Colon Carcinoma Metastatic in the Brain (tissue), 2 donors: Measurements from ENCODE around the genes DNAH7 and SF3B1.

GRCh38 chr2:191436812-191437081, 191.5 kb downstream of the MYO1B start:
- PRO-cap, 2 experiments, result no peak in any of the 2 experiments

DNA sequence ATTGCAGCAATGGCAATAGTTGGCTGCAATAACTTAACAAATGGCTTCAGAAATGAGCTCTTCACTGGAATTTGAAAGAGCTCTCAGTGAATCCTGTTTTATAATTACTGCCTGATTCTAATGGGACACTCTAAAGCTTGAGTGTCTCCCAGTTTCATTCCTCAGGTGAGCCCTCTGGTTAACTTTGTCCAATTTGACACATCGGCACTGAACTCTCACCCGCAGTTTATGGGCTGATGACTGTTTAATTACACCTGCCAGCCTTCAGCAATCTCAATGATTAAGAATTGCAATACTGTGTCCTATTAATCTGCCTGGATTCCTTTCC, 110.8 kb upstream of the NABP1 start:
- PRO-cap, 2 experiments, result peak in 1 of 2 experiments; most common minus-strand start position 163 of the sequence (in 1)

- PRO-cap, 2 experiments, result no peak in any of the 2 experiments
Measured at GRCh38 chr2:191638461-191638824, 39.5 kb upstream of the NABP1 start.

- PRO-cap, 2 experiments, result no peak in any of the 2 experiments
Measured at GRCh38 chr2:195487013-195487450, 170.0 kb upstream of the SLC39A10 start.

DNA sequence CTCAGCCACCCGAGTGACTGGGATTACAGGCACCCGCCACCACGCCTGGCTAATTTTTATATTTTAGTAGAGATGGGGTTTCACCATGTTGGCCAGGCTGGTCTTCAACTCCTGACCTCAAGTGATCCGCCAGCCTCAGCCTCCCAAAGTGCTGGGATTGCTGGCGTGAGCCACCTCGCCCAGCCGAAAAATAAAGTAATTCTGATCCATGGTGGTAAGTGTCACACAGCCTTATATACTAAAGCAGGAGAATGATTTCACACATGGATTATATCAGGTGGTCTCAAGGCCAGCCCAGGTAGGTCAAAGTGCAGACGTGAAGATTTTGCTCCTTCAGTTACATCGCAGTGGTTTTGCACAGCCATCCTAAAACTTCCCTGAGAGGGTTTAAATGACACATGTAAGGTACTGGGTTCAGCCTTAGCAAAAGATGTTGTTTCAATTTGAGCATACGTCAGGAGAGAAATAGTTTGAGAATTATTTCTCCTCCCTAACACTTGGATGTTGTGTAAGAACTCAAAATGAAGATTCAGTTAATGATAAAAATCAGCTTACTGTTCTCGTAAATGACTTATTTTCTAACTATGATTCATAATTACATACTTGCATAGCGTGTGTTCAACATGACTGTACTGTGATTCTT, 93.1 kb upstream of the SLC39A10 start:
- PRO-cap, 2 experiments, result no peak in any of the 2 experiments

DNA sequence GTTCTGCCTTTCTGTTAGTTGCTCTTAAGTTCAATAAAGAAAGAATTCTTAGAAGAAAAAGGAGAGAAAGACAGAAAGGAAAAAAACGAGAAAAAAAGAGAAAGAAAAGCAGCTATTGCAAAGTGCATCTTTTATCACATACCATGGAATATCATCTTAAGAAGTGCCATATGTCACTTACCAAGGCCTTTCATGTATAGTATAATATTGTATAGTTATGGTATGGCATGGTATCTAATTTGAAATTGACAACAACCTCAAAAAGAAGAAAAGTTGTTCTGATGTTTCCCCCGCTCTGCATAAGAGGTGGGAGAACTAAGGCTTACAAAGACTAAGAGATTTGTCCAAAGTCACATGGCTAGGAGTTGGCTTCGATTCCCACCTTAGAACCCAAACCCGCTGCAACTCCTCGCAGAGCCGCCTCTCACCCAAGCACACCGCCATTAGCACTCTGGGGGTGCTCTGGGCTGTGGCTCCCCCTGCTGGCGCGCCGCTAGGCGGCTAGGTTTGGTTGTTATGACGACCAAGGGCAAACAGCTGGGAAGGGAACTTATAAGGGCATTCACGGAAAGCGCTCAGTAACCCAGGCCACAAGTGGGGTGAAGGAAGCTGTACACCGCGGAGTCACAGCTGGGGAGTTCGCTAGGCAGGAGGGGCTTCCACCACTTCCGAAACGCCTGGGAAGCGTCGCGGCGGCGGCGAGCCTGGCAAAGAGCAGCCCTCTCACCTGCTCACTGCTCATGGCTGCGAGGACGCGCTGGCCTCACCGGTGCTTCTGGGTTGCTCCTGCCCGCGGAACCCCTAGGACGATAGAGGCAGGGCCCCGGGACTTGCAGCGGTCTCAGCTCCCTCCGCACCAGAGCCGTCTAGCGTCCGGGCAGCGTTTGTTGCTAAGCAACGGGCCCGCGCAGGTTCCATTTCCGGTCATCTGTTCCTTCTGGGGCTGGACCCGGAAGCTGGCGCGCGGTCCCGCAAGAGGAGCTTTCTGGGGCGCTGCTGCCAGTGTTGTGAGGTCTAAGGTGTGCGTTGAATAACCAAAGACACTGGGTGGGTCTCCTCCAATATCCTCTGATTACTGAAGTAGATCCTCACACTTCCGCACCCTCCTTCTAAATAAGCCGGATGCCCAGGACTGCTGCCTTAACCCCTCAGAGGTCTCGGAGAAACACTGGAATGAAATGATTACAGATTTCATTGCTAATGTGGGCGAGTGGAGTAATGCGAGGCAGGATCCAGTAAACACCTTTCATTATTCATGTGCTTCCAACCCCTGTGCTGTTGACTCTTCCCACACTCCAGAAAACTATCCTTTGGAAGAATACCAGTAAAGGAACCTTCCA, at the start of gene DNAH7:
Gene DNAH7, minus strand, starts transcription at position 868 of the 1,340 bp plus-strand sequence.
- PRO-cap, 2 experiments, result peak in 2 of 2 experiments; most common plus-strand start position 974 of the sequence (in 2); most common minus-strand start position 868 of the sequence (in 2)

- PRO-cap, 2 experiments, result no peak in any of the 2 experiments
Measured at GRCh38 chr2:196133902-196134236, 37.5 kb downstream of the STK17B start.

DNA sequence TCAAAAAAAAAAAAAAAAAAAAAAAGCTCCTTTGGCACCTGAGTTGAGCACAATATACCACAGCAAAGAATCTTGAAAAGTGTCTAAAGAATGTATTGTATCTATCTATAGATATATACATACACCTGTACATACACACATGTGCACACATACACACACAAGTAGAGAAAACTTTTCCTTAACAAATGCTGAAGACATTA, 35.7 kb downstream of the STK17B start:
- PRO-cap, 2 experiments, result no peak in any of the 2 experiments

DNA sequence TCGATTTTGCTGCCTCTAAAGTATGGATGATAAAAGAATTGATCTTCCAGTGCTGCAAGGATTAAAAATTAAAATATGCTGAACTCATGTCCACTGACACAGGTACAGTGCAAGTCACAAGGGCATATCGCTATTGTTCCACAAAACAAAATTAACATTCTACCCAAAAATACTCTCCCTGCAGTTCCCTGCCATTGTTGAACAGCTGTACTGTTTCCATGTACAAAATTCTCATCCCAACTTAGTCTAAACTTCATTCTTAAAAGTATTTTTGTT, 5.8 kb downstream of the STK17B start:
- PRO-cap, 2 experiments, result no peak in any of the 2 experiments

GRCh38 chr2:196172495-196172948, 1.1 kb upstream of the STK17B start:
- PRO-cap, 2 experiments, result no peak in any of the 2 experiments

DNA sequence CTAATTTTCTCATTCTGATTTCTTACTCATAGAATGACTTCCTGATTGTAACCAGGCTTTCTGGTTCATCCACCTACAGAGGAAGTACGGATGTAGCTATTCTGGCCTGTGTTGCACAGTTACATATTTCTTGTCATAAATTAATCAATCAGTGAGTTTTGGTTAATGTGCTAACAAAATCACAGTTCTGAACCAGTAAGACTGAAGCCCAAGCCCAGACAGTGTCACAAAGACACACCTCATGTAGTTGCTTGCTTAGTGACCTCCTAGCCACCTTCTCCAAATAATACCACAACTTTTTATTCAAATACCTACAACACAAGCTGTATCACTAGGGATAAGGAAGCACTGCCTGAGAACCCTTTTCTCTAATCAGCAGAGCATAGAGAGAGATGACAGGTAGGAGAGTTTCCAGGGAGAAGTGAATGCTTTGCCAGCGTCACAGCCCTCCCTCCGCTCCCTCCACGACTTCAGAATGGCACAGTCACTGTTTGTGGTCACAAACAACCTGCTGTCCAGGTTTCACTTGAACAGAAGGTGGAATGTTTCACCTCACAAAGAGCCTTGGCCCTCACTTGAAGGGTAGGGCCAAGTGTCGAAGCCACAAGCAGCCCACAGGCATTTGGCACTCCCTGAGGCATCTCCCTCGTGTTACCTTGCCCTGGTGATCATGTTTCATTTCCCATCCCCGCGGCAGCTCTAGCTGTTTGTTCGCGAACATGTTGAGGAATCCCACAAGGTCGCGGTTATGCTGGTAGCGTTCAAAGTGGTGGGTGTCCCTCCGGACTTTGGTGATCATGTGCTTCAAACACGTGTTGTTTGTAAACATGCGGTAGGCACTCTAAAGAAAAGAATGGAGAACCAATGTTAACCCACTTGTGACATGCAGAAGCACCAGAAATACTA, 120.8 kb upstream of the STK17B start:
- PRO-cap, 2 experiments, result no peak in any of the 2 experiments

DNA sequence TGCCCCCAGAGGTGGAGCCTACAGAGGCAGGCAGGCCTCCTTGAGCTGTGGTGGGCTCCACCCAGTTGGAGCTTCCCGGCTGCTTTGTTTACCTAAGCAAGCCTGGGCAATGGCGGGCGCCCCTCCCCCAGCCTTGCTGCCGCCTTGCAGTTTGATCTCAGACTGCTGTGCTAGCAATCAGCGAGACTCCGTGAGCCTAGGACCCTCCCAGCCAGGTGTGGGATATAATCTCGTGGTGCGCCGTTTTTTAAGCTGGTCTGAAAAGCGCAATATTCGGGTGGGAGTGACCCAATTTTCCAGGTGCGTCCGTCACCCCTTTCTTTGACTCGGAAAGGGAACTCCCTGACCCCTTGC, 66.4 kb downstream of the HECW2 start:
- PRO-cap, 2 experiments, result no peak in any of the 2 experiments

DNA sequence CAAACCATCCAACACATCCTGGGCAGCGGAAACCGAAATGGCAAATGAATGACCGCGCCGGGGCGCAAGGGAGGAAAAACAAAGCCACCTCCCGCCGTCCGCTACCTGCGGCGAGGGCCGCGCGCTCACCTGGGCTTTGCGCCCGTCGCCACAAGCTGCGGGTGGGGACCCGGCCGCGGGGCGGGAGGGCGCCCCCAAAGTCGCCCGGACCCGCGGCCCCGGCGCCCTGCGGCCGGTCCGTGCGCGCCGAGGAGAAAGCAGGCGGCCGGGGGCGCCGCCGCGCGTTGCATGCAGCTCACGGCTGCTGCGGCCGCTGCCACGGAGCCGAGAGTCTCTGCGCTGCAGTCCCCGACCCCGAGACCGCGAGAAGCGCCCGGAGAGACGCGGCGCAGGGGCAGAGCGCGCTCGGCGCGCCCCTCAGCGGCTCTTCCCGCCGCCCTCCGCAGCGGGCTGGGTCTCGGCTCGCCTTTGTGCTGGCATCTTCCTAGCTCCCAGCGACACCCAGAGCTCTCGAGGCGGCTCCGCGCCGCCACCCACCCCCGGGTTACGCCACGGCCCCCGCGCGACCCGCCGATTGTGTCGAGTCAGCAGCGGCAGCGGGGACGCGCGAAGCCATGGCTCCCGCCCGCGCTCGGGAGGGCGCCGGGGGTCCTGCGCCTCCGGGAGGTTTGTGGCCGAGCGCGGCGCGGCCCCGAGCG, 562 bp downstream of the HECW2 start:
- PRO-cap, 2 experiments, result no peak in any of the 2 experiments

GRCh38 chr2:196797726-196798079, 1.8 kb downstream of the GTF3C3 start:
- PRO-cap, 2 experiments, result no peak in any of the 2 experiments

DNA sequence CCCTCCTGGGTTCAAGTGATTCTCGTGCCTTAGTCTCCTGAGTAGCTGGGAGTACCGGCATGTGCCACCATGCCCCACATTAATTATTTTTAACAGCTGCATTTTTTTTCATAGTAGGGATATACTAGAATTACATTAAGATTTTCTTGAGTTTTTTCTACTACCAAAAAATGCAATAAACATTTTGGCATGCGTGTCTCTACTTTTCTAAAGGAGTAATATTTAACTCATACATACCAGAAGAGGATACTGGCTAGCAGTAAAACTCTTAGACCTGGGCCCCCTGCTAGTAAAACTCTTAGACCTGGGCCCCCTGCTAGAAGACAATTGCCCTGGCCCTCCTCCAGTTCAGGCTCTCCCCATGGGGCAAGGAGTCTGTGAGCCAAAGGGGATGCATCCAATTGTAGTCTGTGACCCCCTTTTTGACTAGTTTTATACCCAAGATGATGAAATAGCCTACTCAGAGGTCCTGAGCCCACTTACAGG, 45.0 kb upstream of the PGAP1 start:
- PRO-cap, 2 experiments, result no peak in any of the 2 experiments

DNA sequence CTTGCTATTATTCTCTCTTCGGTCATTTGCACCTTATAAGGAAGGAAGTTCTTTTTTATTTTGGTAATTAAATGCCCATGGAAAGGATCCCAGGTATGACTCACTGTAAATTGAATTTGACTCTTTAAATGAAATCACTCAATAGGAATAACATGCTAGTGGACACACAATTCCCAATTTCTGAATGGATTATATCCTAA, 153.4 kb upstream of the PGAP1 start:
- PRO-cap, 2 experiments, result no peak in any of the 2 experiments

- PRO-cap, 2 experiments, result no peak in any of the 2 experiments
Measured at GRCh38 chr2:197097374-197098576, 171.3 kb upstream of the PGAP1 start.

- PRO-cap, 2 experiments, result no peak in any of the 2 experiments
Measured at GRCh38 chr2:197292702-197293023, 17.9 kb downstream of the ANKRD44 start.

GRCh38 chr2:197434899-197435729, at the start of gene SF3B1:
Gene SF3B1 (minus strand): TSS chr2:197435028.
- PRO-cap, 2 experiments, result peak in 2 of 2 experiments; most common plus-strand start chr2:197435288 (in 2); most common minus-strand start chr2:197435010 (in 1)

- PRO-cap, 2 experiments, result no peak in any of the 2 experiments
Measured at GRCh38 chr2:197532690-197532890, 16.7 kb downstream of the MOB4 start.